AG10803 (cell line): Measurements from ENCODE around the genes EMP2 and TEKT5.

- RRBS, result no CpG with 5 or more reads among the region's 11 CpGs
Observed at GRCh38 chr16:10356876-10357599, 28.8 kb upstream of the ATF7IP2 start.

DNA sequence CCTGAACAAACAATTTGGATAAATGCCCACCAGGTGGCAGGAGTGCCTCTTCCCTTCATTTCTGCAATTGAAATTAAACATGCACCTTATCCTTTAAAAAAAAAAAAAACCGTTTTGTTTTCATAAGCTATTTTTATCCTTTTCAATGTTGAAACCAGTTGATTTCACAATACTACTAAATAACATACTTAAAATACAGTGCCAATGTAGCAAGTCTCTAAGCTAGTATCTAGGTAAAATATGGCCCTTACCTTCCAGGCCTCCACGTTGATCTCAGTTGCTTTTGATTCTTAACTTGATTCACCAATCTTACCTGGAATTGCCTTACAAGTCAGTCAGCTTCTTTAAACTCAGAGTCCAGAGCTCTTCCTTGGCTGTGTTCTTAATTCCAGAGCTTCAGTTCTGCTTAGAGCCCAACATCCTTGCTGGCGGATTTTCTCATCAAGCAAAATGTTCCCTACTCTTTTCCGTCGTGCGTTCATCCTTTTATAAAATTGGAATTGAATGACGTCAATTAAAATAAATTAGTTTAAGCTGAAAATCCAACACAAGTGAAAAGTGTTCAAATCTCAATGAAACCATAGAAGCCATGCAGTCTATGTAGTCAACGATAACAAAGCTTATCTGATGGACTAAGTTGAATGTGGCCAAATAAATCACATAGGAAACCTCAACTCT is 65.5 kb downstream of the EMP2 start:
- RRBS, result no CpG with 5 or more reads among the region's 8 CpGs

GRCh38 chr16:10547811-10548017 is 32.7 kb downstream of the EMP2 start:
- RRBS, result no CpG with 5 or more reads among the region's 4 CpGs

GRCh38 chr16:10580441-10581200 is at the start of gene EMP2:
TSS of gene EMP2 (minus strand) at chr16:10580598.
- RRBS, result 1% methylated on average over 37 of the region's 55 CpGs

DNA sequence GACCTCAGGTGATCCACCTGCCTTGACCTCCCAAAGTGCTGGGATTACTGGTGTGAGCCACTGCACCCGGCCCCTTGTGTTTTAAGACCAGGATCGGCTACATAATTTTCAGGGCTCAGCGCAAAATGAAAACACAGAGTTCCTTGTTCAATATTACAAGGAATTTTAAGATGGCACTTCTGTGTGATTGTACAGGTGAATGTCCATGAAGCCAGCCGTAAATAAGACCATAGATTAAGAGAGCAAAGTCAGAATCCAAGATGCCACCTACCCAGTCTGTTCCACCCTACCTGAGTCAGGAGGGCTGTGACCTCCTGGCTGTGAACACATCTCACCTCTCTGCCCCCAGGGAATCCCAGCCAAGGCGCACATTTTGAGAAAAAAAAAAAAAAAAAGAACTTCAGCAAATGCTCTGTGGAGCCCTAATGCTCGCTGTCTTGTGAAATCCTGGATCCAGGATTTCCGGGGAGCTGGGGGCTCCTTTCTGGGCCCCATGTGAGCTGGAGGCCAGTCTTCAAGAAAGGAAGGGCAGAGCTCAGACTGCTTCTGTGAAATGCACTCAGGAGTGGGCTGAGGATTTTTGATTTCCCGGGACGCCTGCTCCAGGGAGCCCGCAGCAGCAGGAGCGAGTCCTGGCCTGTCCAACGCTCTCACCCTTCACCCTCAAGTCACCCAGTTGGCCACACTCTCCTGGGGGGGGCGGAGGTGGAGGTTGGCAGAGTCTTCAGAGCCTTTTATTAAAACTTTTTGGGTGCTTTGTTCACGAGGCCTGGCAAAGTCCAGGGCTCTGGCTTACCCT is 35.9 kb upstream of the EMP2 start:
- RRBS, result no CpG with 5 or more reads among the region's 14 CpGs

DNA sequence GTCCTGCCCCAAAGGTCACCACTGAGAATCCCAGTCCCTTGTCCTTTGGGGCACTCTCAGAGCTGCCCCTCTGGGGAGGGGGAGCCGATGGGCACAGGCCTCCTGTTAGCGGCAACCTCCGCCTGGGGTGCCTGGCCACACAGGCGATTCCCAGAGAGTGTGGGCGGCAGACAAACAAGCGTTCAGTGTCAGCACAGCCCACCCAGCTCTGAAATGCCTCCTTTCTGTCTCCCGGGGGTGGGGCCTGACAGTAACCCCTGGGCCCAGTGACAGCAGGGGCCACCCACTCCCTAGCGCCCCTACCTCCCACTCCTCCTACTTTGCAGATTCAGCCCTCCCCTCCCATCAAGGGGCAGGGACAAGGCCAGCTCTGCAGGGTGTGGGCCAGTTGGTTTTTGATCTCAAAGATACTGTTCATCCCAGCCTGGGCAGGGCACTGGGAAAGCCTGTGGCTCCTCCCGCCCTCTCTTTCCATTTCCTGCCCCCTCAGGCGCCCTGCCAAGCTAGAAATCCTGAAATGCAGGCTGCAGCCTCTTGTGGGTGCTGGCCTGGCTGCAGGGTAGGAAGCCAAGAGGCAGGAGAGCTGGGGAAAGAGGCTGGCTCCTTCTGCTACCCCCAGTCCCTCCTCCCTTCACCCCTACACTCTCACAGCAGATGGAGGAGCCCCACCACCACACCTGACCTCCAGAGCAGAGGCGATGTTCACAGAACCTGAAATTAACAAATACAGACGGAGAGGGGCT is 36.7 kb upstream of the EMP2 start:
- RRBS, result no CpG with 5 or more reads among the region's 12 CpGs

GRCh38 chr16:10694654-10695138 is at the start of gene TEKT5:
TSS of gene TEKT5 (minus strand) at chr16:10694930.
- RRBS, result 74% methylated on average over 4 of the region's 11 CpGs

- RRBS, result no CpG with 5 or more reads among the region's 4 CpGs
Observed at GRCh38 chr16:10765664-10766154, 22.1 kb downstream of the NUBP1 start.

DNA sequence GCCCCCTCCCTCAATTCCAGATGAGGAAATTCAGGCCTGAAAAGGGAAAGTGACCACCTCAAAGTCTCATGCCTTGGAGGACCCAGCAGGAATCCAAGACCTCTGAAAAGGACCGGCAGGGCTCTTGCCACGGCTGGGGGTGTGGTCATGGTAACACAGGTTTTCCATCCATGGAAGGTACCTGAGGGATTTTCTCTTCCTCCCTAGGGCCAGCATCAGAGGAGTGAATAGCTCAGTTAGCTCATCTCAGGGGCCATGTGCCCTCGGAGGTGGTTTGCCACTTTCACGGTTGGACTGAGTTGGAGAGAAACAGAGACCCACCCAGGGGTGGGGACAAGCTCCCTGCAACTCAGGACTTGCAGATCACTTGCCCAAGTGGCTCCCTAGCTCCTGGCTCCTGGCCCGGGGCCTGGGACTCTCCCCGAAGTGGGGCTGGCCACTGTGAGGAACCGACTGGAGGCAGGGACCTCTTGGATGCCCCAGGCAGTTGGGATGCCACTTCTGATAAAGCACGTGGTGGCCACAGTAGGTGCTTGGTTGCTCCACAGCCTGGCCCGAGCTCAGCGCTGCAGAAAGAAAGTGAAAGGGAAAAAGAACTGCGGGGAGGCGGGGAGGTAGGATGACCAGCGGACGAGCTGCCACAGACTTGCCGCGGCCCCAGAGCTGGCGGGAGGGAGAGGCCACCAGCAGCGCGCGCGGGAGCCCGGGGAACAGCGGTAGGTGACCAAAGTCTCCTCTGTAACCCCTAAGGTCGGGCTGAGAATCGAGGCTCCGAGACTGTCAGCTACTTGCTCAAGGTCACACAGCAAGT is 1.5 kb downstream of the CIITA start:
- RRBS, result no CpG with 5 or more reads among the region's 26 CpGs

DNA sequence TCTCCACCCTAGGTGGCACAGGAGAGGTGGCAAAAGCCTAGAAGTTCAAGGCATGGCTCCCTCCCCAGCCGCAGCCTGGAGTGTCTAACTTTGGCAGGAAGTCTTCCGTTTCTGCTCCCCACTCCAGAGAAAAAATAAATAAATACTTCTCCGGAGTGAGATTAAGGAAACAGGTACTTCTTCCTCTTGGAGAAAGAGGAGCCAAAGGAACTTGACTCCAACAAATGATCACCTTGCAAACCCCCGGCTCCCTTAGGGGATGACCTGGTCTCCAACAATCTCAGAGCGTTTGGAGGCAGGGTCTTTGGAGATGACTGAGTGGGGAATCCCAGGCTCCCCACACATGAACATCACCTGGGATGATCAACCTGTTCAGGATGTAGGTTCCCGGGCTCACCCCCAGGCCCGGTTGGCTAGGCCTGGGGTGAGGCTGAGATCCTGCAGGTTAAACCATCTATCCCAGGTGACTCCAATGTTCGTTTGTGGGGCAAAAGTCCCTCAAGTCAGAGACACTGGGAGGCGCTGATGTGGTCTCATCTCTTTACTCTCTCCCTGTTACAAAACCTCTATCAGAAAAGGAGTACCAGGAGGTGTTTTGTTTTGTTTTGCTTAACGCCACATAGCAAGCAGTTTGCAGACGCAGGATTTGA is 3.0 kb downstream of the CIITA start:
- RRBS, result 74% methylated on average over 2 of the region's 11 CpGs

GRCh38 chr16:11004769-11005428 is 60.5 kb downstream of the CLEC16A start:
- RRBS, result no CpG with 5 or more reads among the region's 4 CpGs

DNA sequence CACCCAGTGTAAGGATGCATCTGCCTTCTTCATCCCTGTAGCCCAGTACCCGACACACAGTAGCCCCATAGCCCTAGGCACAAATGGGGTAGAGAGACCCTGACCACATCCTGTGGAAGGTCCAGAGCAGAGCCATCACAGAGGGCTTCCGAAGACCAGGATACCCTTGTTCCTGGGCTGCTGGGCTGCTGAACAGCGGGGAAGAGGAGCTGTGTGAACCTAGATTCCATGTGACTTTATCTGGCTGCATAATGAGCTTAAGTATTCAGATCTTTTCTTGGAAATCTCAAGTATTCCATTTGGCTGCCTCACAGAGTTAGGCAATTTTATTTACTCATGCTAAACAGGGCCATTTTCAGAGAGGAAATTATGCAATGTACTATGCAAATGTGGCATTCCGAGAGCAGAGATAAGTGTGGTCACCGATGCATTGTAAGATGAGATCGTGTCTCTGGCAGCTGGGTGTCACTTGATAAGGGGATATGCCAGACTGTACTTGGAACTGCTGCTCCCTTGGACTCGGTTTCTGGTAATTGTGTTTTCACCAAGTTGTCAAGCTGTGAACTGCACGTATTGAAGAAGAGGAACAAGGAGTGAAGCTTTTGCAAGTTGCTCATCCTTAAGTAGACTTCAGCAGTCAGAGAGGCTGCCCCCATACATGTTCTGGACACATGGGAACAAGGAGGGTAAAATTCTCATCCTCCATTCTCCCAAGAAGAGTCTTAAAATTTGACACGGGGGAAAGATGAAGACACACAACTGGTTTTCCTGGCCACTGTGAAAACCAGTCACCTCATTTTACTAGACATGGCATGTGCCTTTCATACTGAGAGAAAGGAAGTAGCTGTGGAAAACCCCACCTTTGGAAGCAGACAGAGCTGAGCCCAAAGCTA is 151.0 kb downstream of the SOCS1 start:
- RRBS, result no CpG with 5 or more reads among the region's 9 CpGs

GRCh38 chr16:11255196-11255601 is 805 bp downstream of the SOCS1 start:
- RRBS, result 2% methylated on average over 12 of the region's 53 CpGs

DNA sequence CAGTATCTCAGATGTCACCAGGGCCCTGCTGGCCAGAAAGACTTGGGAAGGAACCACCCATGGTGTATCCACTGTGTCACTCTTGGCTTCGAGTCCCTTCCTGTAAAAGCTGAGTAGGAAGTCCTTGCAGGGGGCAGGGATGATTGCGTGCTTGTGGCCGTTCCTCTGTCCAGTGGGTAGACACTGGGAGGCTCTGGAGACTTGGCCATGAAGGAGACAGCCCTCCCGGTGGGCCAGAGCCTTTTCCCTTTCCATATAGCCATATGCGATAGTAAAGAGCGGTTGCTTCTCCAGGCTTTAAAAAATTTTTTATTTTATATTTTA is 19.1 kb upstream of the RMI2 start:
- RRBS, result no CpG with 5 or more reads among the region's 6 CpGs

GRCh38 chr16:11364620-11364913 is 19.3 kb downstream of the RMI2 start:
- RRBS, result no CpG with 5 or more reads among the region's 1 CpG

DNA sequence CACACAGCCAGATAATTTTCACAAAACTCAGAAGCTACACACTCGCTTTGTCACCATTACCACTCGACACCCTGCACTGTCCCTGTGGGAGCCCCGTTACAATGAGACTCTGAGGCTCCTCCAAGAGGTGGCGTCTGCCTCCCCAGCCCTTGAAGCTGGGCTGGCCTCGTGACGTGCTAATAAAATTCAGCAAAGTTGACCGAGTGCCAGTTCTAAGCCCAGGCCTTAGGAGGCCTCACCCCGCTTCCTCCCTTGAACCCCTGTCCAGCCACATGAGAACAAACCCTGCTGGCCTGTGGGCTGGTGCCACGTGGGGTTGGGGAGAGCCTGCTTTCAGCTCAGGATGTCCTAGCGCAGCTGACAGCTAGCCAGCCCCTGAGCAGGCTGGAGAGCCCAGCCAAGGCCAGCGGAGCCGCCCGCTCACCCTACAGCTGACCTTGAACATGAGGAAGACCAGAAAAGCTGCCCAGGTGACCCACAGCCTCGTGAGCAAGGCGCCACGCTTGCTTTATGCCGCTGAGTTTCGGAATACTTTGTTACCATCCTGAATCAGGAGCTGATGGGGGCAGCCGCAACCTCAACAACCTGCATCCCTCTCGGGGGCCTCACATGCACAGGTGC is 57.1 kb downstream of the RMI2 start:
- RRBS, result no CpG with 5 or more reads among the region's 20 CpGs

- RRBS, result no CpG with 5 or more reads among the region's 3 CpGs
Observed at GRCh38 chr16:11540868-11541231, 13.8 kb upstream of the ENSG00000188897 start.

DNA sequence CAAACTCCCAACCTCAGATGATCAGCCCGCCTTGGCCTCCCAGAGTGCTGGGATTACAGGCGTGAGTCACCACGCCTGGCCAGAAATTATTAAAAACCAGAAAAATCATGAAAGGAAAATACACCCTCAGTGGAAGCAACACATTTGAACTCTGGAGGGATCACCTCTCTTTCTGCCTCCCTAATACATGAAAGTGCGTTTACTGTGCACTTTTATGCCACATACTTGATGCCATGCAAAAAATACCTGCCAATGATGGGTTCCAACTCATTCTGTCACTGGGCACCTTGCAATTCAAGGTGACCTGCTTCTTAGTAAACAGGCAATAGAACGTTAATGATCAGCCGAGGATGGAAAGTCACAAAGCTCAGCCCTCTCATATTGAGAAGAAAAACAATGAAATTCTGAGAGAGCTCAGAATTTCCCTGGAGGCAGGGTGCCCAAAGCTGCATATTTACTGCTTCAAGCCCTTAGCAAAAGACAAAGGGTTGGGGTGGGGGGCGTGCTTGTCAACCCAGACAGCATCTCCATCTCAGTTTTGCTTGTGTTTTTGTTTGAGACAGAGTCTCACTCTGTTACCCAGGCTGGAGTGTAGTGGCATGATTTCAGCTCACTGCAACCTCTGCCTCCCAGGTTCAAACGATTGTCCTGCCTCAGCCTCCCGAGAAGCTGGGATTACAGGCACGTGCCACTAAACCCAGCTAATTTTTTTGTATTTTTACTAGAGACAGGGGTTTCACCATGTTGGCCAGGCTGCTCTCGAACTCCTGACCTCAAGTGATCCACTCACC is 23.2 kb downstream of the LITAF start:
- RRBS, result no CpG with 5 or more reads among the region's 11 CpGs

DNA sequence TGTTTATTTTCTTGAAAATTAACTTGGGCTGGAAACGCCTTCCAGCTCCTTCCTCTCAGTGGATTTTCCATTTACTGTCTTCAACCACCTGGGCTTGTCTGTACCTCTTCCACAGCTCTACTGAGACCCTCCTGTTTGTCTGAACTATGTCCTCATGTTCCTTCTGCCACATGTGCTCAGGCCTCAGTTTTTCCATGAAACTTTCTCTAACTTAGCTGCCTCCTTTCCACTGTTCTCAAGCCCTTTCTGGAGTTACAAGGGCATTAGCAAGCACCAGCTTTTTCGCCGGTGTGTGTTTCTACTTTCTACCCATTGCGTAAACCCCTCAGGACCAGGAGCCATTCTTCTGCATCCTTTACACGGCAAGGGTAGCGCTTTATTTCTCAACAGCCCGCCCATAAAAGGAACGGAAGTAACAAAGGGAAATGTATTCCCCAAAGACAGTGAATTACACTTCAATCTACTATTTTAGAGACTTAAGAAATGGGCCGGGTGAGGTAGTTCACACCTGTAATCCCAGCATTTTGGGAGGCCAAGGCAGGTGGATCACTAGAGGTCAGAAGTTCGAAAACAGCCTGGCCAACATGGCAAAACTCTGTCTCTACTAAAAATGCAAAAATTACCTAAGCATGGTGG is 2.2 kb downstream of the LITAF start:
- RRBS, result no CpG with 5 or more reads among the region's 10 CpGs

GRCh38 chr16:11610104-11610598 is 23.4 kb upstream of the LITAF start:
- RRBS, result no CpG with 5 or more reads among the region's 10 CpGs